ENCODE data around the gene HK2.

GRCh38 chr2:74504123-74504432, 3.4 kb downstream of the PCGF1 start:
- PRO-cap = no peak

DNA sequence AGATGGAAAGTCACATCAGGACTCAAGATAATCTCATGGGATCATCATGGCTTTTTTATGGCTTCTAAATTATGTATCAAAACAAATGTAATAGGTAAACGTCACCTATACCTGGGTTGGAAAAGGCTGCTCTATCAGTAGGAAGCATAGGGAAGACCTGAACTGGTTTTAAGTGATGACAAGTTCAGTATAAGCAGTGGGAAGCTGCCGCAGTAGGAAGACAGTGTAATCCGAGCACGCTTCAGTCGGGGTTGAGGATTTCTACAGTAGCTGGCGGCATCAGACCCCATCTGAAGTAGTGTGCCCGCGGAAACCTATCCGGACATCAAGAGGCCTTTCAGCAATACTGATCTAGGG, 5.6 kb downstream of the LOXL3 start:
- PRO-cap = no peak

DNA sequence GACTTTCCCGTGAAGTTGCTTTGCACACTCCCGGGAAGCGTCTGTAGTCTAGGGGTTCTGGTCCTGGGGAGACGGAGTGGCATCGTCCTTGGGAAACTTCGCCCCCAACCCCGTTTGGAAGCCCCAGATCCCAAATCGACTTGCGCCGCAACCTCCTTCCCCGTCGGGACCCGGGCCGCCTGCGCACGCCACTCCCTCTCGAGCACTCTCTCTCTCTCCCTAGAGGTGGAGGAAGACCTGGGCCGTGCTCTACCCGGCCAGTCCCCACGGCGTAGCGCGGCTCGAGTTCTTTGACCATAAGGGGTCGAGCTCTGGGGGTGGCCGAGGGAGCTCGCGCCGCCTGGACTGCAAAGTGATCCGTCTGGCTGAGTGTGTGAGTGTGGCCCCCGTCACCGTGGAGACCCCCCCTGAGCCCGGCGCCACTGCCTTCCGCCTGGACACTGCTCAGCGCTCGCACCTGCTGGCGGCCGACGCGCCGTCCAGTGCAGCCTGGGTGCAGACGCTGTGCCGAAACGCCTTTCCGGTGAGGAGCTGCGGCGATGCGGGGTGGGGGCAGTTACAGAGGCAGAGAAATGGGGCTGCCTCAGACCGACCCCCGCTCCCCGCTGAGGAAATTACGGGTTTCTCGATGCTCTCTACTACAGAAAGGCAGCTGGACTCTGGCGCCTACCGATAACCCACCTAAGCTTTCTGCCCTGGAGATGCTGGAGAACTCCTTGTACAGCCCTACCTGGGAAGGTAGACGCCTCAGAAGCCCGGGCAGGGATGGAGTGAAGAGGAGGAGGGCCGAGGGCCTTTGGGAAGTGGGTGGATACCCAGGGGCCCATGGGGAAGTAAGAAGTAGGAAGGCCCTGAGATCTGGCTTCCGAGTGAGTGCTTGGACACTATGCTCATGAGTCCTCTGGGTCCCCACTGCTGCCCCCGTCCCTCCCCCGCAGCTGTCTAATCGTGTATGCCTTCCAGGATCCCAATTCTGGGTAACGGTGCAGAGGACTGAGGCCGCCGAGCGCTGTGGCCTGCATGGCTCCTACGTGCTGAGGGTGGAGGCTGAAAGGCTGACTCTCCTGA, 745 bp downstream of the DOK1 start:
- PRO-cap = bidirectional peak, plus-strand start at position 517 of the sequence, minus-strand start at position 375 of the sequence

GRCh38 chr2:74560457-74561175, 6.1 kb downstream of the DOK1 start:
- PRO-cap = no peak

GRCh38 chr2:74691852-74692444, 37.9 kb downstream of the SEMA4F start:
- PRO-cap = no peak

DNA sequence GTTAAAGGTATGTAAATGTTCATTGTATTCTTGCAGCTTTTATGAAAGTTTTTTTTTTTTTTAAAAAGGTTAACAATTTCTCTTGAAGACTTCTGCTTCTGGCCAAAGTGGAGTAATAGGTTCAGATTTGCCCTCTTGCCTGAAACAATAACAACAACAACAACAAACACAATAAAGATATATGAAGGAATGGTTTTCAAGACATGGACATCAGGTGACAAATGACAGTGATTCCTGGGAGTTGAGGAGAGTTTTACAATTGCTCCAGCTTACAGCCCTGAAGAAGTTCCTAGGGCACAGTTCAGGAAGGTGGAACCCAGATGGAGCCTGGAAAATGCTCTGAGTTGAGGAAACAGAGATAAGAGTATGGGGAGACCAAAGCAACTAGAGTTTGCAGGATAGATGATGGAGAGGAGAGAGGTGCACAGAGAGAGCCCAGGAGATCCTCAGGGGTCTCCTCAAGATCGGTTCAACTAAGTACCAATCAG, 53.4 kb downstream of the SEMA4F start:
- PRO-cap = no peak

DNA sequence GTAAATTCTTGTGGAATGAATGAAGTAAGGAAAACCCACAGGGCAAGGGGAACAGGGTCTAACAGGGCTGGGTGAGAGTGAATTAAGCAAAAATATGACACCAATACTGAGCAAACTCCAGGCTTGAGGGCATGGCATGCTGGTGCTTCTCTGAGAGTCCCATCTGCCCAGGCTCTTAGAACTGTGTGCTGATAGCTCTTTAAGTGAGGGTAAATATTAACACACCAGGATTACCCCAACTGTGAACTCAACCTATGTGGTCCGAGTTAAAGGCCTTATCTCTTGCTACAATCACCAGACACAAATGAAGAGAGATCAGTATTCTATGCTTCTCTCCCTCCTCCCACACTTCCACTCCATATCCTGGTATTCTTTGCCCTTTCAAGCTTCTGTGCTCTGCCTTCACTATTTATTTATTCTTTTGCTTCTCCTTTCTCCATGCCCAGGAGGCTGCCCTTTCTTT, 17.4 kb upstream of the HK2 start:
- PRO-cap = no peak

DNA sequence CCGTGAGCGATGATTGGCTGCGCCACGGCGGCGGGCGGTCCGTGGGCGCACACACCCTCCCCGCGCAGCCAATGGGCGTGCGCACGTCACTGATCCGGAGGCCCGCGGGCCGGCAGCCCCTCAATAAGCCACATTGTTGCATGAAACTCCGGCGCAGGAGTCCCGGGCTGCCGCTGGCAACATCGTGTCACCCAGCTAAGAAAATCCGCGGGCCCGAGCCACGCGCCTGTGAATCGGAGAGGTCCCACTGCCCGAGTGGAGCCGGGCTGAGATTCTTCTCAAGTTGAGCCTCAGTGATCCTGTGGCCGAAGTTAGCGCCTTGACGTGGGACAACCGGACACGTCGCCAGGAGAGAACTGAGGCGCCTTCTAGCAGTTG, at the start of gene HK2:
TSS of gene HK2 (plus strand) at position 131 of the 378 bp plus-strand sequence.
- PRO-cap = unidirectional peak, plus-strand start at position 131 of the sequence

DNA sequence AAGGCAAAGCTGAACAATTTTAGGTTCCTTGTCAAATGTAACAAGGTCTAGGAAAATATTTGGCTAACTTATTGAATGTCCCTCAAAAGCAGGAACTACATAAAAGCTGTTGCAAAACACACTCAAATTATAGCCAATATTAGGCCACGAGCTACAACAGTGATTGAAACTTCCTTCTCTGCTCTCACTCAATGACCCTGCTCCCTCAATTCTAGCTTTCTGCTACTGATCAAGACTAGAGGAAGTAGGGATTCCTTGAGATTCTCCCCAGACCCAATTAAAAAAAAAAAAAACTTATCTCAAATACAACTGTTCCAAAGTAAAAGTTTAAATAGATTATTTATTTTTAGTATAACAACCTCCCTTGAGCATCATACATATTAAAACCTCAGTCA, 317.2 kb upstream of the REG3G start:
- PRO-cap = no peak

DNA sequence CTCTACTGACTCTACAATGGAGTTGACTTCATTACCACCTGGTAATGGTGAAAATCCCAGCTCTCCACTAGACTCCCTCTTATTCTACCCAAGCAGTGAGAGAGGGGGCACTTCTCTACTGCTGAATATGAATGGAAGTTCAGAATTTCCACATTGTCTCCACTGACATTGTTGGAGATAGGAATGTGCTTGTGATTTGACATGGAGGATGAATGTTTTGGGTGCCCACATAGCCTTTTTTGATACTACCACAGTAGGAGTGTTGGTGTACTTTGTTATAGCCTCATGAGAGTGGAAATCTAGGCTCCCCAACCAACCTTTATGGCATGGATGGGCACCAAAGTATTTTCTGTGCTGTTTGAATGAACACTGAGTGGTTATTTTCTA, 454.5 kb upstream of the LRRTM1 start:
- PRO-cap = no peak

DNA sequence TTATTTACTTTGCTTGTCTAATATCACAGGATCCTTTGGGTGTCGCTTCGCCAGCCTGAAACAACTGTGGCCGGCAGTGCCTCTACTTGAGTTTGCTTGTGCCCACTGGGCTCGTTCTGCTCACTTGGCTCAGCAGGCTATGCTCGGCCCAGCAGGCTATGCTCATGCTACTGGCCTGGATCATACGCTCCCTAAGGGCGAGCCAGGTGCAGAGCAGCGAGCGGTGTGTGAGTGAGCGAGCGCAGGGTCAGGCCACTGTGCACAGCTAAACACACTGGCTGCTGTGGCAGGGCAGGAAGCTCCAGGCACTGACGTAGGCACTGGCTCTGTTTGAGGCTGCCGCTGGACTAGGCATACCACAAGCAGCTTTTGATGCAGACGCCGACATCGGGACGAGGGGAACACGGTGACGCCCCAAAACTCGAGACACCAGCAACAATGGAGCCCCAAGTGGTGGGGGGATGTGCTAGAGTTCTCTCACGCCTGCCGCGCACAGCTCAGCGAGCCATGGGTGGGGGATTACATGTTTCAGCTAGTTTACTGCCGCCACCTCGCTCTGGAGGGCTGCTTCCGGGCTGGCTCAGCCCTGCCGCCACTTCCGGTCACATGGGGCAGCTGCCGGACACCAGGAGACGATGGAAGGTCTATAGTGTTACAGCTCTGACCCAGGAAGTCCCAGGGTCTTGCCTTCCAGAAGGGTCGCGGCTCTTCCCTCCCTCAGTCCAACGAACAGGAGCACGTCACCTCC, 1176.7 kb upstream of the LRRTM1 start:
- PRO-cap = no peak

- PRO-cap = no peak
Observed at GRCh38 chr2:81483241-81483850, 1178.8 kb upstream of the LRRTM1 start.

DNA sequence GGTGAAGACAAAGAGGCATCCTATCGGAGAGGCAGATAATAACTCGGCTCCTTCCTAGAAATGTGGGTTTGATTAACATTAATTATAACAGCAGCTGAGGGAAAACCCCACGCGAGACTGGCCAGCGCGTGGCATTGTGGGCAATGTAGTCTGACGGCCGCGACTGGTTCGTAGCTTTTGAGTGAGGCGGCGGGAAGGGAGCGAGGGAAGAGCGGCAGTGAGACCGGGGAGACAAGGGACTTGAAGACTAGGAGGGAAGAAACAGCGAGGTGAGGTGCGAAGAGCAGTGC, 267 bp upstream of the SUCLG1 start:
- PRO-cap = bidirectional peak, plus-strand start at position 171 of the sequence, minus-strand start outside the sequence

- PRO-cap = no peak
Observed at GRCh38 chr2:84839939-84840882, 40.7 kb downstream of the TRABD2A start.

GRCh38 chr2:84856683-84857289, 24.1 kb downstream of the TRABD2A start:
- PRO-cap = no peak

- PRO-cap = unidirectional peak, plus-strand start at chr2:84881887
Observed at GRCh38 chr2:84881691-84882110, 817 bp upstream of the TRABD2A start.

- PRO-cap = no peak
Observed at GRCh38 chr2:85237526-85238718, 89.9 kb downstream of the TGOLN2 start.

DNA sequence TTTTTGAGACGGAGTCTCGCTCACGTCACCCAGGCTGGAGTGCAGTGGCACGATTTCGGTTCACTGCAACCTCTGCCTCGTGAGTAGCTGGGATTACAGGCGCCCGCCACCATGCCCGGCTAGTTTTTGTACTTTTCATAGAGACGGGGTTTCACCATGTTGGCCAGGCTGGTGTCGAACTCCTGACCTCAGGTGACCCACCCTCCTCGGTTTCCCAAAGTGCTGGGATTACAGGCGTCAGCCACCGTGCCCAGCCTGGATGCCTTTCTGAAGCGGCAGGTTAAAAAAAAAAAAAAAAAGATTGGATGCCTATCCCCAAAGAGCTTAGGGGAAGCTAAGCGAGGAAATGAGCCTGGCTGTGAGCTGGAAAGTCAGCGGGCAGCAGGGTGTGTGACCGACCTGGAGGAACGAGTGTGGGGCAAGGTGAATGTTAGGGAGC, 59.3 kb downstream of the TGOLN2 start:
- PRO-cap = no peak

DNA sequence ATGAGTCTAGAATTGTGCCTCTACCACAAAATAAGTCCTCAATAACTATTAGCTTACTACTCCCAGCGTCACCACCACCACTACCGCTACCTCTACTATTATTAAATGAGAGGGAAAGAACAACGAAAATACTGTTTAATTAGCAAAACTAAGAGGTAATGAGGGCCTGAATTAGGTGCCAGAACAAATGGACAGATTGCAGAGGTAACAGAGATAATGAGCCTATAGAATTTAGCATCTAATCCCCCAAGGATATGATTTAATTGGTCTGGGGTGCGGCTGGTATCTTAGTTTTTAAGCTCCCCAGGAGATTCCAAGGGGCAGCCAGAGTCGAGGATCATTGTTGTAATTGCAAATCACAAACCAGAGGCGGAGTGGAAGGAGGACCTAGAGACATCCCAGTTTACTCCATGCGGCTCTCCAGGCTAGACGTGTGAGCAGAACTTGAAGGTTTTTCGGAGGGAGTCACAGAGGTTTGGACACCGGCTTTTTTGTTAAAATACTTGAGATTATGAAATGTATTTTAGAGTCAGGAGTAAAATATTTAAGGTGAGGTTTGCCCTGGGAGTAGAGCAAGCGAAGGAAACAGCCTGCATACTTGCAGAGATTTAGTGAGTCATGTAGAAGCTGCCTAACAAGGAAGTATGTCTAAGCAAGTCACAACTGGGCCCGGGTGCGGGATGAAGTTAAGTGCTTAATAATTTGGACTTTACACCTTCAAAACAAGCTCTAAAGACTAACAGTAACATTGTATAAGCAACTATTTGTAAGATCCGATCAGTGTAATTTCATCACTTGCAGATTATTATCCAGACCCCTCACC, 39.6 kb downstream of the TGOLN2 start:
- PRO-cap = no peak

- PRO-cap = no peak
Observed at GRCh38 chr2:85320221-85320869, 7.4 kb downstream of the TGOLN2 start.

Data from natural killer cell (primary cell).